ENCODE measurements around the gene CWC27.

- RRBS, 2 experiments = no CpG with 5 or more reads among the region's 21 CpGs
Observed at GRCh38 chr5:64768829-64769449, at the start of gene CWC27. Gene CWC27 (plus strand): TSS chr5:64768930.

- RRBS, 2 experiments = no CpG with 5 or more reads among the region's 14 CpGs
Observed at GRCh38 chr5:64939361-64940171, 170.8 kb downstream of the CWC27 start.

- RRBS, 2 experiments = 90 to 93% methylated on average over 6 of the region's 17 CpGs
Observed at GRCh38 chr5:65034524-65035143, 265.9 kb downstream of the CWC27 start.

DNA sequence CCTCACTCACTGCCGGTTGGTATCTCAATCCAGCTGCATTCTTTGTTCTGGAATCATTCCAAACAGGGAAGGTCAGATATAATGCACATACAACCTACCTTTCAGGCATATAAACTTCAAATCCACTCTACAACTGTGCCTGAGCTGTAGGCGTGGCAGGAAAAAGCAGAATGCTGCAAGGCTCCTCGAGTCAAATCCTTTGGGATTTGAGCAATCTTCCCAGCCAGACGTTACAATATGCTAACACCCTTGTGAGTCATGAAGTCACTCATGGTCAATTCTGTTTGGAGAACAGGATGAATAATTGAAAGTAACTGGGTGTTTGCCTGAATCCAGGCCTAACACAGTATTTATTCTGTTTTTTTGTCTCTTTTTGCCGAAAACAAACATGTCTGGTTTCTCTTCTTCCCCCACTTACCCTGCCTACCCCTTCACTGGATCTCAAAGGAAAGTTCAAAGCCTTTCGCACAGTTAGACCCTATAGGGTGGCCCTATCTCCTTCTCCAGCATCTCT lies 294.0 kb downstream of the CWC27 start:
- RRBS, 2 experiments = no CpG with 5 or more reads among the region's 6 CpGs

DNA sequence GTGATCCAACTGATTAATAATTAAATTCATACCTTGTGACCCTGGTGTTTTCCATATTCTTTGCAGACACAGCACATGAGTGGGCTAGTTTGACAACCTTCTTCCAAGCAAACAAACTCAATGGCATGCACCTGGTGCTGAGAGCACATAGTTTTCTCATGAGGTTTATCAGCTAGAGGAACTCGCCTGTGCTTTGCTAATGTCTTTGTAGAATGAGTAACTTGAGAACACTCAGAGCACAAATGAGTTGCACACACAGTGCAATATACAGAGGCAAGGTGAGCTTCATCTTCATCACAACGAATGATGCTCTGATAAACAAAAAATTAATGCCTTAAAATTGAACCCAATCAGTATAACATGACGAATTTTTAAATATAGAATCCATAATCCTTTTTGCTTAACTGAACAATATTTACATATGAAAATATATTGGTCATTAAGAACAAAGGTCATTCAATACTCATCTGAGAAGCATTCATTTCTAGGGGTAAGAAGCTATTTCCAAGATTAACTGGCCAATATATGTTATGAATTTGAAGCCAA lies 12.5 kb downstream of the TRIM23 start:
- RRBS, 2 experiments = no CpG with 5 or more reads among the region's 3 CpGs

DNA sequence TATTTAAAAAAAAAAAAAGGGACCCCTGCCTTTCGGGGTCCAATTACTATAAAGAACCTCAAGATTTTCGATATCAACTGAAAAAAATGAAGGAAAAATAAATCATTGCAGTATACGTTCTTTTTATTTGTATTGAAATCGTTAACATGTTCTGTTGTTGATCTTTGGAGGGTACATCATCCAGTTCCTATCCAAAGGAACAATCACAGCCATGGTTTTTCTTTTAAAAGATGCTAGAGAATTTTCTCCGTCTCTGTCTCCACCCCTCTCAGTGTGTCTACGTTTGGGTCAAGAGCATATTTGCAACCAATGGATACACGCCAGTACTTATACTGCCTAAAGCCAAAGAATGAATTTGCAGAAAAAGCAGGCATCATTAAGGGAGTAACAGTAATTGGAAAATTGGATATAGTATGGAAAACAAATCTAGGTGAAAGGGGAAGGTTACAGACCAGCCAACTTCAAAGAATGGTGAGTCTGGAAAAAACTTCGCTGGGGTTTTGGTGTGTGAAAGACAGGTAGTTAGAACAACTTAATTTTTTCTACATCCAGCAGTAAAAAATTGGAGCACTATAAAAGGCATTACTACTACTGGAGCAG lies 35.7 kb downstream of the SHLD3 start:
- RRBS, 2 experiments = no CpG with 5 or more reads among the region's 8 CpGs

DNA sequence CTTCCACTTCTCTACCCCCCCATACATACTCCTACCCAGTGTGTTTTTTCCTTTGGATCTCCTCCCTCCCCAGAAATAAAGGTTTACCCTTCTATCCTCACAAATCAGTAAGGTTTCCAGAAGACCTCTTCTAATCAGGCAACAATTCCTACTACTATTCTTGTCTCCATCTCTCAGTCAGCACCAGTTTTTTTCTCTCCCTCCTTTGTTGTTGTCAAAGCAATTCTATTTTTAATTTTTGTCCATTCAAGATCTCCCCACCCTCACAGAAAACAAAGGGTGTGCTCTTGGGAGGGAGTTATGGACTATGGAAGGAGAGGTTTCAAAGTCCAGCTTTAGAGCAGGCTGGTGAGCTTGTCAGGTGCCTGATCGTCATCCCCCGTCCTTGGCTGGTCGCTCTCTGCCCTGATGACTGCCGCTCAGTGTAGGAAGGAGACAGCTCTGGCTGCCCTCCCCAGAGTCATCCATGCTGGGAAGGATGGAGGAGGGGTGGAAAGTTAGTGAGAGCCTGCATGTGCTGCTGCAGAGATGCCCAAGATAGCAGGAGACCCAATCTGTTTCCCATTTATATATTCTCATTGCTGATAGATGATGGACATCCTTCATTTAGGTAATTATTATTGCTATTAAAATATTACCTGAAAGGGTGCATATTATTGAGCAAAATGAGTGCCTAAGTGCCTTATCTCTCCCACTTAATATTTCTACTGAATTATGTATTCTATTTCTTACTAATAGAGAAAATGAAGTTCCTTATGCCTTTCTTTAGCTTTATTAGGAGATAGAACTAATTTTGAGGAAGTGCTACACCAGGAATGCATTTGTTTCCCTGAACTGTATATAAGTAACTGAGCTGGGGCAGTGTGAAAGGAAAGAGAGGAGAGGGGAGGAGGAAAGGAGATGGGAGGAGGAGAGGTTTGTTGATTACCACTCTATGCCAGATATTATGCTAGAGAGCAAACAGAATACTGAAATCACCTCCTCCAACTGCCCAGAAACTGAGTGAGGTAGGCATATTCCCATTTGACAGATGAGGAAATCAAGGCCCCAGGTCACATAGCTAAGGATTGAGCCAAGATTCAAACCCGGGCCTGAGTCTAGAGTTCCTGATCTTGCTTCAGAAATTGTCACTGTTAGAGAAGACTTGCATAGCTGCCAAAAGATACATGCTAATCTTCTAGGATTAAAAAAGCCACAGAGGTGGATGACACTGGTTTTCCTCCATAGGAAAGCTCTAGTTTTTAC lies 96.8 kb downstream of the NLN start:
- RRBS, 2 experiments = no CpG with 5 or more reads among the region's 5 CpGs

DNA sequence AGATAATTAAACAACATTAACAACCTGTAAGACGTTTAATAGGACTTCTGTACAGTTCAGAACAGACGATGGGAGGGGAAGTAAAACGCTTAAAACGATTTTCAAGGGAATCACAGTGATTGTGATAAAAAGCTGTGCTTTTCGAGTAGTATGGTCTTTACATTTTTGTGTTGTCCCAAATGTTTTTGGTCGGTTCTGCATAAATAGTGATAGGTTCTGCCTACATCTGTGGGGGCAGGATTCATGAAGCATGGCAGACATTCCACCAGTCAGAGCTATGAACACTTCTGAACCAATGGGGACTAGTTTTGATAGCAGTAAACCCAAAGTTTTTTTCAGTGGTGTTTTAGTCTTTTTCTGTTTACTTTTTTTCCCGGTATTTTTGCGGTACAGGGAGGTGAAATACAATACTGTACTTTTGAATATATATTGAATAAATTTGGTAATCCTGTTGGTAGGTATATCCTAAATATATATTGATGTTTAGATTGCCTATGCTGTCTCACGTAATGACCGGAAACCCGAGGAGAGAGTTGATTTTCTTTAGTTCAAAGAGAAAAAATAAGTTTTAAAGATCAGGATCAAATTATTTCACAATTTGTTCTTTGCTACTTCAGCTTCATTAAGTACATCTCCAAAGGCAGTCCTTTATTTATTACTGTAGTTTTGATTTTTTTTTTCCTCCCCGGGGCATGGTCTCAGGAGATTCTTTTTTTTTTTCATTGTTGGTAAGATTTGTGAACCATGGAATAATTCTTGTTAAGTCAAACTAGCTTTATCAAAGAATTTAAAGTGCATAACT lies 1.4 kb downstream of the ERBIN start:
- RRBS, 2 experiments = 2% methylated on average over 4 of the region's 12 CpGs

- RRBS, 2 experiments = no CpG with 5 or more reads among the region's 5 CpGs
Observed at GRCh38 chr5:66100032-66100564, 44.0 kb upstream of the SREK1 start.

DNA sequence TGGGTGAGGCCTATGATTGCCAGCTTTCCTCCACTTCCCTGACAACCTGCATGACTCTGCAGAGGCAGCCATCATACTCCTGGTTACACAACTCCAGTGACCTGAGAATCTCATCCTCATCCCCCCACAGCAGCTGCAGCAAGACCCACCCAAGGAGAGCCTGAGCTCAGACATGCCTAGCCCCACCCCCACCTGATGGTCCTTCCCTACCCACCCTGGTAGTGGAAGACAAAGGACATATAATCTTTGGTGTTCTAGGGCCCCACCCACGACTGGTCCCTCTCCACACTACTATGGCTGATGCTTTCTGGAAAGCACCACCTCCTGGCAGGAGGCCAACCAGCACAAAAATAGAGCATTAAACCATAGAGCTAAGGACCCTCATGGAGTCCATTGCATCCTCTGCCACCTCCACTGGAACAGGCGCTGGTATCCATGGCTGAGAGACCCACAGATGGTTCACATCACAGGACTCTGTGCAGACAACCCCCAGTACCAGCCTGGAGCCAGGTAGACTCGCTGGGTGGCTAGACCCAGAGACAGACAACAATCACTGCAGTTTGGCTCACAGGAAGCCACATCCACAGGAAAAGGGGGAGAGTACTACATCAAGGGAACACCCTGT lies 42.9 kb upstream of the SREK1 start:
- RRBS, 2 experiments = no CpG with 5 or more reads among the region's 3 CpGs

GRCh38 chr5:66159007-66159395 lies 14.9 kb downstream of the SREK1 start:
- RRBS, 2 experiments = no CpG with 5 or more reads among the region's 1 CpG

GRCh38 chr5:66161936-66162726 lies 18.0 kb downstream of the SREK1 start:
- RRBS, 2 experiments = no CpG with 5 or more reads among the region's 7 CpGs

- RRBS, 2 experiments = no CpG with 5 or more reads among the region's 10 CpGs
Observed at GRCh38 chr5:66617848-66618400, 21.7 kb downstream of the MAST4 start.

DNA sequence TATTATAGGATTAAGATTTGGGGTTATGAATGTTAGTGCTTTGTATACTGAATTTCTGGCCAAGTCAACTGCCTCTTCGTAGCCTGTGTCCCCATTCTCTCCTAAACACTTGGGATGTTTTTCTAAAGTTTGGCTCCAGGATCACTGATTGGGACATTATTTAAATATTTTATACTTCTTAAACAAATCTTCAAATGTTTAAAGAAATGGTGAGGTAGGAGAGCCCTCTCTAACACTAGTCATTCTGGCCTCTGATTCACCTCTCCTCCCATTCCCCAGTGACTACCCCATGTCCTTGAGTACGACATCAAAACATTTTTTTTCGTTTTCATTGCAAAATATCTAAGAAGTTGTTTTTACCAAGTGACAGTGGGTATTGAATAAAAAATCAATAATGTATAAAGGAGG lies 50.9 kb downstream of the MAST4 start:
- RRBS, 2 experiments = no CpG with 5 or more reads among the region's 3 CpGs

- RRBS, 2 experiments = no CpG with 5 or more reads among the region's 2 CpGs
Observed at GRCh38 chr5:66829646-66830219, 233.5 kb downstream of the MAST4 start.

DNA sequence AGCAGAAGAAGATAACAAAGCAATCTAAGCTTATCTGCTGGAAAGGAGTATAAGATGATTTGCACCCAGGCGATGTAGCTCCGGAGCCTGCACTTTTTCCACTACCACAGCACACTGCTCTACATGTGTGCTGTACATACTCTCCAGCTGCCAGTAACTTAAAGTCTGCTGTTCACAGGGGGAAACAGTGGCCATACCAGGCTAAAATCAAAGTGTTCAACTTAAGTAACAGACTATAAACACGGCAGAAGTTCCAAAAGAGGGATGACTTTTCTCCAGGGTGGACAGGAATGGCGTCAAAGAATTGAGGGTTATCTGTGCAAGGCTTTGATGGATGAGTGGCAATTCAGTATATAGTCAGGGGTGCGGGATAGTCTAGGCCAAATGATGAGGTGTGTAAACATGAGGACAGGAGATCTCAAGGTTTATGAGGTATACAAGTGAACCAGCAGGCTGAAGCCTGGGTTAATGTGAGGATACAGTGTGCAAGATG lies 40.3 kb downstream of the CD180 start:
- RRBS, 2 experiments = no CpG with 5 or more reads among the region's 5 CpGs

- RRBS, 2 experiments = no CpG with 5 or more reads among the region's 4 CpGs
Observed at GRCh38 chr5:67474855-67475249, 278.3 kb upstream of the CD180 start.

- RRBS, 2 experiments = no CpG with 5 or more reads among the region's 1 CpG
Observed at GRCh38 chr5:67491074-67491405, 294.4 kb upstream of the CD180 start.

GRCh38 chr5:67537237-67537782 lies 340.7 kb upstream of the CD180 start:
- RRBS, 2 experiments = no CpG with 5 or more reads among the region's 4 CpGs

DNA sequence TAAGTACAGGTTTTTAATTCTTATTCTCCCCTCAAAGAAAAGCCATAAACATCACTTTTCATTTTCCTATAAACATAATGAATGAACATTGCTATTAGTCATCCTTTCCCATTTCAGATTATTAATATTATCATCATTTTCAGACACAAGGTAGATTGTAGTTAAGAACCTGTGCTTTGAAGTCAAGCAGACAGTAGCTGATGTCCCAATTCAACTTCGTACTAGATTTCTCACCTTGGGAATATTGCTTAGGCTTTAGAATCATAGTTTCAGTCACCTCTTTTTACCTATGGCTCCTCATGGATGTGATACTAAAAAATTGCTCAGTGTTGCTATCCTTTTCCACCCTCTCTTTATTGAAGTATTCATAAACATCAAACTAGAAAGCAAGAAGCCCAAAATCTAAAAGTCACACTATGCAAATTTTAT lies 449.5 kb upstream of the CD180 start:
- RRBS, 2 experiments = no CpG with 5 or more reads among the region's 1 CpG